ENCODE results near the gene FAM20C.

DNA sequence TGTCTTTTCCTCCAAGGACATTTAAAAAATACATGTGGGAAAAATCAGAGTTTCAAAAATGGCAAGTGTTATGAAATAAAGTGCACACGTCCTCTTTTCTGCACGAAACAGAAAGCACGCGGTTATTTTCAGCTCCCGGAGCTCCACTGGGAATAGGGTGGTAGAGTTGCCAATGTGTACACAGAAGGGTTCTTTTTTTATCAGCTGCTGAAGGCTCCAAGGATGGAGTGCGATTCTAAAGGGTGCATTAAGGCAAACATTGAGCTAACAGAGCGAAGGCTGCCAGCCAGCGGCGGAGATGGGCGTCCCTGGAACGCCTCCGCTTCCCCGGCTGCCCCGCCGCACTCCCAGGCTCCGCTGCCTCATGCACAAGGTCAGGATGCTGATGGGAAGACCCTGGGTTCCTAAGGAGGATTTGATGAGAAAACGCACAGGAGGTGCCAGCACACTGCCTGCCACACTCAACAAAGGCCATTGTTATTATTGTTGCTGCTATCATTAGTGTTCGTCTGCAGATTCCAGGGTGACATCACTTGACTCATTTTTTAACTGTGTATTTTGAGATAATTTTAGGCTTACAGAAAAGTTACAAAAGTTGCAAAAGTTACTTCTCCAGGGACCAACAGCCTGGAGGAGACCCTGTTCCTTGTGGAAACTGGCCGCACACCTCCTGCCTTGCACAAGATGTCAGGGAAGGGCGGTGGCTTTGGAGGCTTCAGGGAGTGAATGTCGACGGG lies 62.5 kb upstream of the FAM20C start:
- PRO-cap = no peak
- RRBS = no CpG with 5 or more reads among the region's 22 CpGs

DNA sequence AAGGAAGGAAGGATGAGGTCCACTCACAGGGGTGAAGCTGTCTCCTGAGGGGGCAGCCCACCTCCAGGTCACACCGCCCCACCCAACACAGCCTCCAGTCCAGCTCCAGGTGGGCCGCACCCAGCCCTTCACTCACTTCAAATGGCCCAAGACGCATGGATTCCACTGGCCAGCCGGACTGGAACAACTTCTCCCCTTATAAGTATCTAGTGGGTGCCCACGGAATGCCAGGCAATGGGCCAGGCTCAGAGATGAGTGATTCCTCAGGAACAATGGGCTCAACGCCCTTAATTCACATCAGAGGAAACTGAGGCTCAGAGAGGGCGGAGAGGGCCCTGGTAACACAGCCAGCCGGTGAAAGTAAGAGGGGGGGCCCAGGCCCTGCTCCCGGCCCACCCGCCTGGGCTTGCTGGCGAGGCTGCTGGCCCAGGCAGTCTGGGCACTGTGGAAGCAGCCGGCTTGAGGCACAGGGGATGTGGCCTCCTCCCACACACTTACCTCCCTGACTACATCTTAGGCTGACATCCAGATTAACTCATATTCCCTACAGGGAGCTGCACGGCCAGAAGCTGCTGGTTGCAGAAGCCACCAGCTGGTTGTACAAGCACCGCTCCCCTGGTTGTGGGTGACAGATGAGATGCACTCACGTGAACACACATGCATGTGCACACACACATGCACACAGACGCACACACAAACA lies 1.1 kb upstream of the FAM20C start:
- PRO-cap = no peak
- RRBS = 83% methylated on average over 5 of the region's 16 CpGs

GRCh38 chr7:191796-192905 lies at the start of gene FAM20C:
FAM20C (plus strand) TSS chr7:192571.
- PRO-cap = bidirectional peak, plus-strand start at chr7:192571, minus-strand start at chr7:192480
- RRBS = 3% methylated on average over 94 of the region's 146 CpGs

DNA sequence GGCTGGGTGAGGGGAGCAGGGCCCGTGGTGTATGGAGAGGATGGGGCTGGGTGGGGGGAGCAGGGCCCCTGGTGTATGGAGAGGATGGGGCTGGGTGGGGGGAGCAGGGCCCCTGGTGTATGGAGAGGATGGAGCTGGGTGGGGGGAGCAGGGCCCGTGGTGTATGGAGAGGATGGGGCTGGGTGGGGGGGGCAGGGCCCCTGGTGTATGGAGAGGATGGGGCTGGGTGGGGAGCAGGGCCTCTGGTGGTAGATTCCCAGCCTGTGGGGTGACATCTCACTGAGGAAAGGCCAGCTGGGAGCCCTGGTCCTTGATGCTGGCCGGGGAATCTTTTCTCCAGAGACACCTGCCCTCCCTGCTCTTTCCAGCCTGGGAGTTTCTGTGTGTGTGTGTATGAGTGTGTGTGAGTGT lies 23.9 kb downstream of the FAM20C start:
- PRO-cap = no peak
- RRBS = no CpG with 5 or more reads among the region's 3 CpGs

DNA sequence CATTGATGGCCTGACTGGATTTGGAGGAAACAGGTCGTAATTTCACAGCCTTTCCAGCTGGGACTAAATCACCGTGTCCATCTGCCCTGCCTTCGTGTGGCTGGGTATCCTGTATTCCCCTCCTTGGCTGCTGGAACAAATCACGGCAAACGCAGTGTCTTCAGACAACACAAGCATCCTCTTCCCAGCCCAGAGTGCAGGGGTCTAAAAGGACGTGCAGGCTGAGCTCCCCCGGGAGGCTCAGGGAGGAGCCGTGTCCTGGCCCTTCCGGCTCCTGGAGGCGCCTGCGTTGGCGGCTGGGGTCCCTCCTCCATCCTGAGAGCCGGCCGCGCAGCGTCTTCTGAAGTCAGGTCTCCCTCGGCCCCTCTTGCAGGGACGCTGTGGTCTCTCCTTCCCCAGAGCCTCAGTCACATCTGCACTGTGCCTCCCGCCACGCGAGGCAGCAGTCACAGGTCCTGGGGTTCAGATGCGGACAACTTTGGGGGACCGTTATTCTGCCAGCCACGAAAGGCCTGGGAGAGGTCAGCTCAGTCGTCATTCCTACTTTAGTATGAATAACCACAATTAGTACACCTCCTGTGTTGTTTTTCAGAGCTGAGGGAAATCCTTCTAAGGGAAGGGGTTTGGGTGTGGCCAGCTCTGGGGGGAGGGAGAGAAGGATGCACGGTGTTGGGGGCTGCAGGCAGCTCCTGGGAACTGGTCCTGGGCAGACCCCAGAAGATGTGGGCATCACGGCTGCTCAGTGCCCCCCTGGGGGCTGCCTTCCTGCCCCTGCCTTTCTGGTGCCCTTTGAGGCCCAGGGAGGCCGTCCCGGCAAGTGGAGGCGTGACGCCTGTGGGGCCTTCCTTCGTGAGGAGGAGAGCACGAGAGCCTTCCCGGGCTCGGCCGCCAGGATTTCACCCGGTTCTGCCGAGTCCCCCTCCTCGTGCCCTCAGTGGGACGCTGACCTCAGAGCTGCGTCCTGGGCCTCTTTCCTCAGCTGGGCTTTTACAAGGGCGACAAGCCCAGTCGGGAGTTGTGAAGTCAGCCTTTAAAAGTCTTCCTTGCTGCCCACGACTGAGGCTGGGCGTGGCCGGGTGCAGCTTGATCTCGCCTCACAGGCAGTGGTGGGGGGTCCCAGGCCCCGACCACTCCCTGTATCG lies 41.3 kb downstream of the FAM20C start:
- PRO-cap = no peak
- RRBS = no CpG with 5 or more reads among the region's 49 CpGs

GRCh38 chr7:240036-241290 lies 48.1 kb downstream of the FAM20C start:
- PRO-cap = no peak
- RRBS = no CpG with 5 or more reads among the region's 14 CpGs

DNA sequence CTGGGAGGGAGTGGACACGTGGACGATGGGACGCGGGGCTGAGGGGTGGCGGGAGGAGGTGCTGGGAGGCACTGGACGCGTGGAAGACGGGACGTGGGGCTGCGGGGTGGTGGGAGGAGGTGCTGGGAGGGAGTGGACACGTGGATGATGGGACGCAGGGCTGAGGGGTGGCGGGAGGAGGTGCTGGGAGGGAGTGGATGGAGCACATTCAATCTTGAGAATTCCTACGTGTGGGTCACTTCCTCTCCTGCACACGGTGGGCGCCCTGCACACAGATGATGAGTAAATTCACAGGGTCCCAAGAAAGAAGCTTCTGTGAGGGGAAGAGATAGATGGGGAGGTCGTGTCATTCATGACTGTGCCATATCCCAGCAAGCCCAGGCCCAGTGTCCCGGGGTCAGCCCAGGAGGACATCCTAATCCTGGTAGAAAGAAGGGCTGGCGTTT lies 7.3 kb downstream of the FOXL3 start:
- PRO-cap = no peak
- RRBS = no CpG with 5 or more reads among the region's 19 CpGs

- PRO-cap = unidirectional peak, plus-strand start at chr7:372914; bidirectional peak, plus-strand start at chr7:373213, minus-strand start at chr7:373063
- RRBS = 4% methylated on average over 9 of the region's 26 CpGs
Observed at GRCh38 chr7:372706-373368, 82.9 kb downstream of the FOXL3 start.

- PRO-cap = no peak
- RRBS = no CpG with 5 or more reads among the region's 27 CpGs
Observed at GRCh38 chr7:582964-583423, 63.3 kb upstream of the PDGFA start.

DNA sequence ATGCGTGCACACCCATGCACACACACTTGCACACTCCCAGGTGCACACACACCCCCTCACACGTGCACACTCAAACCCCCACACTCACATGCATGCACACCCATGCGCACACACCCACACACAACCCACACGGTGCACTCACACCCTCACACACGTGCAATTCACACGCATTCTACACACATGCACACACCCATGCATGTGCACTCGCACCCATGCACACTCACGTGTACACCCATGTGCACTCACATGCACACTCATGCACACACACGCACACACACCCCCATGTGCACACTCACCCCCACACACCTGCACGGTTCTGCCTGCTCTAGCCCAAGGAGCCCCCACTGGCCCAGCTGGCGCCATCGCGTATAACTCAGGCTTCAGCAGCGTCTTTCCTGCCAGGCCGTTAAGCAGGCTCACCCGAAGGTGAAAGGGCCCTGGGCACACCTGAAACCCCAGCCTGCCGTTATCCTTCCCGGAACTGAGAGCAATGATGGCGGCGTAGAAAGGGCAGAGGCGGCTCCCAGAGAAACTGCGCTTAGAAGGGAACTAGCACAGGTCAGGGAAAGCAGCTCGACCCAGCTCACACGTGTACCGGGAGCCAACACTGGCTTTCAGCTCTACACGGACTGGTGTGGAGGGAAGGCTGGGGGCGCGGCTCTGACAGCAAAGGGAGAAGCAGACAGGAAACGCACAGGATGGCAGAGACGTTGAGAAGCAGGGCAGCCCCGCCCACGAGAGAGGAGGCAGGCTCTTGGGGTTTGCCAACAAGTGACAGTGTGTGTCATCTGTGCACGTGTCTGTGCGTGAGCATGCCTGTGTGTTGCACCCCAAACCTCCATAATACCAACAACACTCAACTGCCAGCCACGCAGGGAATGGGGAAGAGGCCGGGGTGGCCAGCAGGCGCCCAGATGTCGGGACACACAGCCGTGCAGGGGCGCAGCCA lies 64.2 kb upstream of the PDGFA start:
- PRO-cap = no peak
- RRBS = 96% methylated on average over 6 of the region's 40 CpGs

DNA sequence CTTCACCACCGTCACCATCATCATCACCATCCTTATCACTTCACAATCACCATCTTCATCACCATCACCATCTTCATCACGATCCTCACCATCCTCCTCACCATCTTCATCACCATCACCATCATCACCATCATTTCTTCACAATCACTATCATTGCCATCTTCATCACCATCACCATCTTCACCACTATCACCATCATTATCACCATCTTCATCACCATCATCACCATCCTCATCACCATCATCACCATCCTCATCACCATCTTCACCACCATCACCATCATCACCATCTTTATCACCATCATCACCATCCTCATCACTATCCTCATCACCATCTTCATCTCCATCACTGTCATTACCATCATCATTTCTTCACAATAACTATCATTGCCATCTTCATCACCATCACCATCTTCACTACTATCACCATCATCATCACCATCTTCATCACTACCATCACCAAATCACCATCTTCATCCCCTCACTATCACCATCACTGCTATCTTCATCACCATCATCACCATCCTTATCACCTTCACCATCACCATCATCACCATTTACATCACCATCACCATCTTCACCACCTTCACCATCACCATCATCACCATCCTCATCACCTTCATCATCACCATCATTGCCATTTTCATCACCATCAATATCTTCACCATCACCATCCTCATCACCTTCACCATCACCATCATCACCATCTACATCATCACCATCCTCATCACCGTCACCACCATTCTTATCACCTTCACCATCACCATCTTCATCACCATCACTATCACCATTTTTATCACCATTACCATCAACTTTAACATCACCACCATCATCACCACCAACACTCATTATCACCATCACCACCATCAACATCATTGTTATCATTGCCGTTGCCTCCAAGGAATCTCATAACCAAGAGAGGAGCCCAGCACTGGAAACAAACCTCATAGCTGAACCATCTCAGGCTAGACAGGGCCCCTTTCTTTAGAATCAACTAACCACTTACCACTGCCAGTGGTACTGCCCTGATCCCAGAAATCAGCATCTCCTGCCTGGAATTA lies 72.2 kb upstream of the DNAAF5 start:
- PRO-cap = no peak
- RRBS = no CpG with 5 or more reads among the region's 4 CpGs

- PRO-cap = no peak
- RRBS = no CpG with 5 or more reads among the region's 4 CpGs
Observed at GRCh38 chr7:725386-725605, 1.2 kb upstream of the DNAAF5 start.

DNA sequence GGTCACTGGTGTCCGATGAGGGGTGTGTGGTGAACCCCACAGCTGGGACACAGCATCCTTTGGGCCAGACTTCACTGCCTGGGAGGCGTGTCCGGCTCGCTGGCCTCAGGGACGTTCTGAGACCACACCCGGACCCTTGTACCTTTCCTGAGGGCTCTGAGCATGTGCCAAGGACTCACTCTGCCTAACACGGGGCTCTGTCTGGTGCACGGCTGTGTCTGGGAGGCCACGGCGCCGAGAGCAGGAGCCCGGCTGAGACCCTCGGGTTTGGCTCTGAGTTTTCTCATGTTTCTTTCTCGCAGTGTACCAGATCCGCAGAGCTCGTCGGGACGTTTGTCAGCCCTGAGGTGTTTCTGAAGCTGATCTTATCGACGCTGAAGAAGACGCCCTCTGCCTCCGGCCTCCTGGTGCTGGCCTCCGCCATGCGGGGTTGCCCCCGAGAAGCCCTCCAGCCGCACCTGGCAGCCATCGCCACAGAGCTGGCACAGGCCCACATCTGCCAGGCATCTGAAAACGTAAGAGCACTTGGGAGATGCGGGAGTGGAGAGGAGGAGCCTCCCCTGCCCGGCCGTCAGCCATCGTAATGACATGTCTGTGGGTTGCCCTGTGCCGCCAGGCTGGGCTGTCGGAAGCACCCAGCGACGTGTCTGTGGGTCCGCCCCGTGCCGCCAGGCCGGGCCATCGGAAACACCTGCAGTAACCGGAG lies 29.6 kb upstream of the PRKAR1B start:
- PRO-cap = no peak
- RRBS = 93% methylated on average over 5 of the region's 42 CpGs

DNA sequence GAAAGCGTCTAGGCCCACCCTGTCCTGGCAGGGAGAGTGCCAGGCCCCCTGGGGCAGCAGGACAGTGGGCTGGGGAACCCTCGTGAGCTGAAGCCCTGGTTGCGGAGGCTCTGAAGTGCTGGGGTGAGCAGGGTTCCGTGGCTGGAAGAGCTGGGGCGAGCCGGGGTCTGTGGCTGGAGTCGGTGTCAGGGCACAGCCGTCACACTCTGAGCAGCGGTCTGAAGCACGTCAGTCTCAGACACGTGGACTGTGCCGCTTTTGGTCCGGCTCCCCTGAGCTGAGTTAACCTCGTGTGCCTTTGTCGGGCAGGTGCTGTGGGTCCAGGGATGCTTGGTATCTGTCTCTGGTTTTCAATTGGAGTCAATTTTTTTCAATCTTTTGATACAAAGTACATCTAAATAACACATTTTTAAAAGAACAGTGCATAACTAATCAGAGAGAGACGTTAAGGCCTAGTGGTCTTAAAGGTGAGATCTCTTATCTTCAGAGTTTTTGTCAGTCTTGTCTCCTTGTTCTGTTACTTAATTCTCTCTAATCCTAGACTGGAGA lies 4.9 kb downstream of the SUN1 start:
- PRO-cap = no peak
- RRBS = 96% methylated on average over 5 of the region's 16 CpGs

DNA sequence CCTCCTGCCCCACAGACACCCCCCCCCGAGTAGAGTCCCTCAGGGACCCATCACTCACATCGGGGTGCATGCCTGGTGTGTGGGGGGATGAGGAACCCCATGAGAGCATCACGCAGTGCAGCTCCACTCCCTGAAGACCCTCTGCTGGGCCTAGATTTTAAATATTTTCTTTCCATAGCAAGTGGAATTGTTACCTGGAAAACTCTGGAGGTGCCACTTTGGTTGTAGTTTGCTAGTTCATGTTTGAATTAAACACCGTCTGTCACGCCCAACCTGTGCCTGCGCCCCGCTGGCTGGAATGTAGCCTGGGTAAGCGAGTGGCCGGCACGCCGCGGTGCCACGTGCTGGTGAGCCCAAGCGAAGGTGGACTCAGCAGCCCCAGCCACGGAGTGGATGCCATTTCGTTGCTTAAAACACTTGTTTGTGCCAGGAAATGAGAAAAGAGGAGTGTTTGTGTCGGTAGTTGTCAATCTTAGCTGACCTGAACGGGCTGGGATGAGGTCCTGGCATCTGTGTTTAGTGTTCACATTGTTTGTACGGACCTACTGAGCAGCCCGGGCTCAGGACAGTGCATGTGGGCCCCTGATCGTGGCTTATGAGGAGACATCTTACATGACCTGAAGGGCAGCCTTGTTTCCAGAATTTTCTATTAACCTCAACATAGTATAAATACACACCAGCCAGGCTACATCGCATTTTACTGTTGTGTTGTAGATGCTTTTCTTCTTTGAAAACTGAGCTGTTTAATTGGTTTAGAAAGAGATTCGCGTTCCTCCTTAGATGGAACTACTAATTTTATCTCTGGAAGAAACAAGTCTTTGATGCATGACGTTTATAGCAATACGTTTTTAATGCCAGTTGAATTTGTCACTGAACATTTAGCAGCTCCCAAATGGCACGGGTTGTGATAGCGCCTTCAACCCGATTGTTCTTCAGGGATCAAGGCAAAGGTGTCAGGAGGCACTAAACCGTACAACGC lies 2.9 kb downstream of the GET4 start:
- PRO-cap = no peak
- RRBS = no CpG with 5 or more reads among the region's 31 CpGs

GRCh38 chr7:897470-898335 lies 21.3 kb downstream of the GET4 start:
- PRO-cap = no peak
- RRBS = 94% methylated on average over 6 of the region's 34 CpGs

GRCh38 chr7:898336-899234 lies 22.2 kb downstream of the GET4 start:
- PRO-cap = no peak
- RRBS = no CpG with 5 or more reads among the region's 50 CpGs

GRCh38 chr7:914723-915075 lies 38.3 kb downstream of the GET4 start:
- PRO-cap = no peak
- RRBS = no CpG with 5 or more reads among the region's 10 CpGs

DNA sequence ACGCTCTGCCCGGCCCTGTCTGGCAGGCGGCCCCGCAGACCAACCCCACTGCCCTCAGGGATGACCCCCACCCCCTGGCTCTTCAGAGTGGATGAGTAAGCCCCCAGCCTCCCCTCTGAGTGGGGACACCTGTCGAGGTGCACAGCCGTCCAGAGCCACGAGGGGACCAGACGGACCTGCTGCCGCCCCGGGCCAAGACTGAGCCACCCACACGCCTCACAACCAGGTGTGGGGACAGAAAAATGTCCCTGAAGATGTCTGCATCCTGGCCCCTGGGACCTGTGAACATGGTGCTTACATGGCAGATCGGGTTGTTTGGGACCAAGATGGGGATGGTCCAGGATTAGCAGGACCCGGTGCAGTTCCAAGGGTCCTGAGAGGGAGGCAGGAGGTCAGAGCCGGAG lies 9.0 kb upstream of the ADAP1 start:
- PRO-cap = no peak
- RRBS = 100% methylated on average over 1 of the region's 14 CpGs

- PRO-cap = no peak
- RRBS = 97% methylated on average over 6 of the region's 40 CpGs
Observed at GRCh38 chr7:967265-967934, 7.9 kb downstream of the COX19 start.